Karpas-422 (cell line): ENCODE measurements around the genes TLX2 and HTRA2.

DNA sequence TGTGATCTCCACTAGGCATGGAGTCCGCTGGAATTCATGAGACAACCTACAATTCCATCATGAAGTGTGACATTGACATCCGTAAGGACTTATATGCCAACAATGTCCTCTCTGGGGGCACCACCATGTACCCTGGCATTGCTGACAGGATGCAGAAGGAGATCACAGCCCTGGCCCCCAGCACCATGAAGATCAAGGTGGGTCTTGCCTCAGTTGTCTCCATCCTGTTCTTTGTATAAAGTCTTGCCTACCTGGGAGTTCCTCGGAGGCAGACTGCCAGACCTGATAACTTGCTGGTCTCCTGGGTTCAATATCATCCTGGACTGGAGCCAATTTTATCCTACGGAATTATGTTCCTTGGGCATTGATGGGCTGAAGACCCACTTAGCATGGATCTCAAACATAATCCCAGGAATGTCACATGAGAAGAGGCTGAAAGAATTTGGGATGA lies 10.1 kb upstream of the DGUOK start:
- PRO-cap: no peak
- RAMPAGE, long total RNA: no peak

GRCh38 chr2:73920517-73920716 lies 6.3 kb upstream of the DGUOK start:
- PRO-cap: no peak
- RAMPAGE, long total RNA: no peak

DNA sequence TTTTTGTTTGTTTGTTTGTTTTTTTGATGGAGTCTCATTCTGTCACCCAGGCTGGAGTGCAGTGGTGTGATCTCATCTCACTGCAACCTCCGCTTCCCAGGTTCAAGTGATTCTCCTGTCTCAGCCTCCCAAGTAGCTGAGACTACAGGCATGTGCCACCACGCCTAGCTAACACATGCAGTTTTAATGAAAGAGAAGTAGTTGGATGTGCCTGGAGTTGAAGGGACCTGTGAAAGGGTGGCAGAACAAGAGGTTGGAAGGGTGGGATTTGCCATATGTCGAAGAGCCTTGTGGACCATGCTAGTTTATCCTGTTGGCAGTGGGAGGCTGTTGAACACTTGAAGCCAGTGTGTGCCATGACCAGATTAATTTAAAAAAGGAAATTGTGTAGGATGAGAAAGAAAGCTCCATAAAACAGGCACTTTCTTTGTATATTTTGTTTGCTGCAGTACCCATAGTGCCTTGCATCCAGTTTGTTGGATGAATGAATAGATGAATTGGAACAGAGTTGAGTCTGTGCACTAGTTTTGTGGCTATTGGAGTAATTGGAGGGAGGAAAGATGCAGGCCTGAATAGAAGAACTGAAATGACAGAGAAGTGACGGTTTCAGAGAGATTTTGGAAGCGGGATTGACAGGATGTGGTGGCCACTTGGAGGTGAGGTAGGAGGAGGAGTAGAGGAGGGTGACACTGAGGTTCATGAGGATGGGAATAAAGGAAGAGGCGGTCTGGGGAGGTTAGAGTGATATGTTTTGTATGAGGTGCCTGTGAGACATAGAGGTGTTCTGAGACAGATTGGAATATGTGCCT lies 4.8 kb downstream of the DGUOK start:
- PRO-cap: no peak
- RAMPAGE, long total RNA: no peak

DNA sequence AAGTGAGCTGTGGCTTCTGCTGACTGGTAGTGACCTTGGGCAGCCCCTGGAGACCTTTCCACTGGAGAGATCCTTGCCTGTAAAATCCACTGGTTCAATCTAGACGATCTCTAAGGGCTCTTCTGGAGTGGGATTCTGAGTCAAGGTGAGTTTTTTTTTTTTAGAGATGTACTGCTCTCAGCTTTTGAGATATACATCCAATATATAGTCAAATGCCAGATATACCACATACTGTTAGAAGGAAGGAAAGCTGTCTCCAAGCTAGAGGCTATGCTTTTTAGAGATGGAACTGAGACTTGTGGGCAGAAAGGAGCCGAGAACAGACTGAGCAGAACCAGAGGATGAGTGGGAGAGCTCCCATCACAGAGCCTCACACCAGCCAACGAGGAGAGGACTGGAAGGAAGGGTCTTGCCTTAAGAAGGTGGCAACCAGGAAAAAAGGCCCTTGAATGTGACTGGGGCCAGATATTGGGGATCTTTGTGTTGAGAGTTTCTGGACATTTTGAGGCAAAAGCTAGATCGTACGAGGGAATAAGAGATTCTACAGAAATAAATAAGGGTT lies 24.7 kb downstream of the DGUOK start:
- PRO-cap: no peak
- RAMPAGE, long total RNA: no peak

GRCh38 chr2:73985733-73986199 lies 1.1 kb downstream of the TET3 start:
- PRO-cap: no peak
- RAMPAGE, long total RNA: no peak

GRCh38 chr2:74100916-74102035 lies 46.4 kb downstream of the BOLA3 start:
- PRO-cap: no peak
- RAMPAGE, long total RNA: no peak

DNA sequence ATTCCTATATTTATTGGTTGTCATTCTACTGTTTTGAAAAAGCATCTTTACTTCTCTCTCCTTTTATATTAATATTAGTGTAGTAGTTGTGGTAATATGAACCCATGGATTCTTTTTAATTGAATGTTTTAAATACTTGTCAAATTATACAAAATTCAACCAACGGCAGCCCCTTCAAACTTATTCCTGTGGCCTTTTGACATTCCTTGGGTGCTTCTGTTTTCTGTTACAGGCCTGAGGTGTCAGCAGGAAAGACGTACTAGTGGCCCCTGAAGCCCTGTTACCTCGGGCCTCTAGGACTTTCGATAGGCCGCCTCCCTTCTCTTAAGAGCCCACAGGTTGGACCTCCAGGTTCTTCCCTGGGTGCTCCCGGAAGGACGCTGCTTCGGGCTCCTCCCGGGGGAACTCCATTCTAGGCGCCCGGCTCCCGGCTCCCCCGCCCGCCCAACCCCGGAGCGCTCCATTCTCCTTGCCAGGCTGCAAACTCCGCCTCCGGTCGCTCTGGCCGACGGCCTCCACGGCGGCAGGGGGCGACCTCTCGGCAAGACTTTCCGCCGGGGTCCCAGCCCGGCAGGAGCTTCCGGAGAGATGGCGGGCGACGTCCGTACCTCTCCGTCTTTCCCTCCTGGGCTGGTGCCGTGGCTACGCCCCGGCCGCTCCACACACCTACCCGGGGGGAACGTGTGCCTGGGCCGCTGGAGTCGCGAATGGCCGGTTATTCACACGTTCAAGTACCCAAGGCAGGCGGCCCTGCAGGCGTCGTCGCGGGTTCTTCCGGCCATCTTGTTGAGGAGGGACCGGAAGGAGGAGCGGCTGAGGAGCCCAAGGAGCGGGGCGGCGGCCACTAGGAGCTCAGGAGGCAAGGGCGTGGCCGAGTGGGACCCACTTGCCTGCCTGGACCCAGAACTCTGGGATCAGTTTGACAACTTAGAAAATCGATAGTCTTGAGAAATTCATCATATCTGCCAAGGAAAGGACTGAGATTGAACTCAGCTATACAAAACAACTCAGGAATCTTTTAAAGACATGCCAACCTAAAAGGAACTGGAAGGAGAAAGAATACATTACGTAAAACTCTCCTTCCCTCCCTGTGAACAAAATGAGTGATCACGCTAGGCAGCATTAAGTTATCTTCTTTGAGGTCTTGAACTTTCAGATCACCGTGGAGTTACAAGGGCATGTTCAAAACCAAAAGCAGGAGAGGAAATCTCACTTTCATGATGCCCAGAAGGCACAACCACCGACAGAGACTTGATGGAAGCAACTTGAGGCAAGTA lies 27.5 kb downstream of the BOLA3 start:
- PRO-cap: bidirectional peak, plus-strand start at position 547 of the sequence, minus-strand start at position 485 of the sequence
- RAMPAGE, long total RNA: no peak

DNA sequence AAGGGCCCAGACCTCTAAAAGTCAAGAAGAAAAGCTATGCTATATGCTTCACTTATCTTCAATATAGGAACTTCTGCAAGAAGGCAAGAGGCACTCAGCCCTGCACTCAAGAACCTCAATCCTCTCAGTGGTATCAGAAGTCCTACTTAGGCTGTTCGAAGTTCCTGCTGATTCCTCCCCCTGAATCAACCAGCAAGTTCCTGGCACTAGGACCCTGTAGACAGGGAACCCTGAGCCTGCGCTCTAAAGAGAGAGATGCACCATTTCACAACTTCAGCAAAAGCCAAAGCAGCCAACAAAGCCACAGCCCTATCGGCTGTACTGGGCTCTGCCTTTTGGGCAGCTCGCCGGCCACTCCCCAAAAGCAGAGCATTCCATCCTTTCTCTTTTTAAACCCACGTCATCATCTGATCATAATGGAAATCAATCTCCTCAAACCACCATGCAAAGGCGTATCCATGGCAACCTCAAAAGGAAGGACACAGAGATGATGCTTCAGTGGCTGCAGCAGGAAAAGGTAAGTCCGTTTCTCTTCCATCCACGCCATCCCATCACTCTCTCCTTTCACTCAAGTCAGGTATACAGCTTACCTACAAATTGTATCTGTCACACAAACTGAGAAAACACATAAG lies 5.2 kb upstream of the DCTN1 start:
- PRO-cap: no peak
- RAMPAGE, long total RNA: no peak

- PRO-cap: bidirectional peak, plus-strand start at chr2:74391739, minus-strand start at chr2:74391596; unidirectional peak, plus-strand start at chr2:74391739; unidirectional peak, minus-strand start at chr2:74391855; bidirectional peak, plus-strand start at chr2:74392236, minus-strand start at chr2:74392001
- RAMPAGE, long total RNA: start-site peak on the minus strand at chr2:74391818-74391873, 700 and 91 reads in 2 replicates
These were observed 11.4 kb upstream of the DCTN1 start for GRCh38 chr2:74391061-74392392.

GRCh38 chr2:74513847-74514761 lies at the start of gene TLX2:
Gene TLX2, plus strand, starts transcription at chr2:74514450.
- PRO-cap: no peak
- RAMPAGE, long total RNA: no peak

DNA sequence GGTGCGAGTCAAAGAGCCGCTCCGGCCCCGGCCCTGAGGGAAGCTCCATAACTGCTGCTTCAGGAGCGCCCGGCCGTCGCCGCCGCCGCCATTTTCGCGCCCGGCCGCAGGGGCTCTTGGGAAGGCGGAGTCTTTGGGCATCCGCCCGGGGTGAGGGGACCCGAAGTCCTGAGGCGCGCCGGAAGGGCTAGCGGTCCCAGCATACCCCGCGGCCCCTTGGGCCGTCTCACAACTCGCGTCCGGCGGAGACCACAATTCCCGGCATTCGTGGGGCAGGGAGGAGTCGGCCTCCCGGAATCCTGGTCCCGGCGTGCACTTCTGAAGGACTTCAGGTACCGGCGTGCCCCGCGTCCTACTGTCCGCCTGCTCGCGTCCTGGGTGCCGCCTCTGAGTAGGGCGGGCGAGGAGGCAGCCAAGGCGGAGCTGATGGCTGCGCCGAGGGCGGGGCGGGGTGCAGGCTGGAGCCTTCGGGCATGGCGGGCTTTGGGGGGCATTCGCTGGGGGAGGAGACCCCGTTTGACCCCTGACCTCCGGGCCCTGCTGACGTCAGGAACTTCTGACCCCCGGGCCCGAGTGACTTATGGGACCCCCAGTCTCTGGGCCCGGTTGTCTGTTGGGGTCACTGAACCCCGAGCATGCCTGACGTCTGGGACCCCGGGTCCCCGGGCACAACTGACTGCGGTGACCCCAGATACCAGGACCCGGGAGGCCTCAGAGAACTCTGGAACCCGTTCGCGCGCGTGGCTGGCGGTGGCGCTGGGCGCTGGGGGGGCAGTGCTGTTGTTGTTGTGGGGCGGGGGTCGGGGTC lies at the start of gene HTRA2:
Gene HTRA2, plus strand, starts transcription at position 353 of the 808 bp plus-strand sequence.
- PRO-cap: bidirectional peak, plus-strand start at position 390 of the sequence, minus-strand start at position 108 of the sequence
- RAMPAGE, long total RNA: start-site peak on the minus strand centred at position 103 of the sequence, 19 bp wide, 786 and 693 reads in 2 replicates

GRCh38 chr2:74530389-74531268 lies 896 bp downstream of the HTRA2 start:
- PRO-cap: bidirectional peak, plus-strand start at chr2:74530619, minus-strand start at chr2:74530517
- RAMPAGE, long total RNA: no peak

DNA sequence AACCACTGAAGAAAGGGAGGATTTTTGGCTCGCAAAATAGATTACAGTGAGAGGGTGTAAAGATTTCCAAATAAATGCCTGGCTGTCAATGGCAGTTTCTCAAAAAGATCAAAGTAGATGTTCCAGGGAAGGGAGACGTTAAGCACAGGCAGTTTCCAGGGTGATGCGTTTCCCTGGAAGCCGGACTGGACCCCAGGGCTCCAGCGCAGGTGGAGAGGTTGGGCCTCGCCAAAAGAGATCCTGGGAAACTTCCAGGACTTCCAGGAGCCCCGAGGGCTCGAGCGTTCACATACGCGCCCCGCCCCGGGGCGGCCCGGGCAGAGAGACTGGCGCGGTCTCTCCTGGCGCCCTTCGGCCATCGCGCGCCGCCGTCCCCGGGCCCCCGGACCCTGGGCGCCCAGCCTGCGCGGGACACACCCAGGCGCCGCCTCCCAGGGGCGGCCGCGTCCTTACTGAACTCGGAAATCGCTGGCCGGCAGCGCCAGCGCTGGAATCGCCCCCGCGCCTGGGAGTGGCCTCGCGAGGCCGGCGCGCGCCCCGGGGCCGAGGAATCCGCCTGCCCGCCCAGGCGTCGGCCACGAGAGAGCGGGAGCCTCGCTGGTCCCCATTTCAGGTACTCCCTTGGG lies 5.1 kb downstream of the LOXL3 start:
- PRO-cap: no peak
- RAMPAGE, long total RNA: no peak

- PRO-cap: no peak
- RAMPAGE, long total RNA: no peak
These were observed 230 bp downstream of the LOXL3 start for GRCh38 chr2:74553556-74553867.

DNA sequence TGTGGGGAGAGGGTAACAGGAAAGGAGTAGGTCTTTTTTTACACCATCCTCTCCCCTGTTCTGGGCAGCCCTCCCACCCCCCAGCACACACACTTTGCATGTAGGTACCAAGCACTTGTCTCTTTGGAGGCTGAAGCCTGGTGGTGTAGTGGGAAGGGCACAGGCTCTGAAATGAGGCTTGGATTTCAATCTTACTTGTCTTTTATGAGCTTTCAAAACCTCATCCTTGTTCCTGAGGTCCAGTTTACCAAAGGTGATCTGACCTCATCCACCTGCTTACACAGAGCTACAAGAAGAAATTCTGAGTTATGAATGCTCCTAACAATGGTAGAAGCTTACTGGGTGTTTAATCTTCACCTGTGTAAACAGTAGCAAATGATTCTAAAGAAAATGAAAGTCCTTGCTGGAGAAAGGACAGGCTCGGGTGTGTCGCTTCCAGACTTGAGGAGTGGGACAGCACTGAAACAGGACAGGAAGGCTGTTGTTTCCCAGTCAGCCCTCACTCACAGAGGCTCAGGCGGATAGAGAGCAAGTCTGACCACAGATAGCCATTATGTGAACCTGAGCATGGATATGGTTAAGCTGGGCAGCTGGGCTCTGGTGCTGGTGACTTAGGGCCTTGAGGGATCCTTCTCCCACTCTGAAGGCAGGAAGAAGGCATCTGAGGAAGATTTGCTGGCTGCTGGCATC lies 3.7 kb downstream of the DOK1 start:
- PRO-cap: no peak
- RAMPAGE, long total RNA: no peak

DNA sequence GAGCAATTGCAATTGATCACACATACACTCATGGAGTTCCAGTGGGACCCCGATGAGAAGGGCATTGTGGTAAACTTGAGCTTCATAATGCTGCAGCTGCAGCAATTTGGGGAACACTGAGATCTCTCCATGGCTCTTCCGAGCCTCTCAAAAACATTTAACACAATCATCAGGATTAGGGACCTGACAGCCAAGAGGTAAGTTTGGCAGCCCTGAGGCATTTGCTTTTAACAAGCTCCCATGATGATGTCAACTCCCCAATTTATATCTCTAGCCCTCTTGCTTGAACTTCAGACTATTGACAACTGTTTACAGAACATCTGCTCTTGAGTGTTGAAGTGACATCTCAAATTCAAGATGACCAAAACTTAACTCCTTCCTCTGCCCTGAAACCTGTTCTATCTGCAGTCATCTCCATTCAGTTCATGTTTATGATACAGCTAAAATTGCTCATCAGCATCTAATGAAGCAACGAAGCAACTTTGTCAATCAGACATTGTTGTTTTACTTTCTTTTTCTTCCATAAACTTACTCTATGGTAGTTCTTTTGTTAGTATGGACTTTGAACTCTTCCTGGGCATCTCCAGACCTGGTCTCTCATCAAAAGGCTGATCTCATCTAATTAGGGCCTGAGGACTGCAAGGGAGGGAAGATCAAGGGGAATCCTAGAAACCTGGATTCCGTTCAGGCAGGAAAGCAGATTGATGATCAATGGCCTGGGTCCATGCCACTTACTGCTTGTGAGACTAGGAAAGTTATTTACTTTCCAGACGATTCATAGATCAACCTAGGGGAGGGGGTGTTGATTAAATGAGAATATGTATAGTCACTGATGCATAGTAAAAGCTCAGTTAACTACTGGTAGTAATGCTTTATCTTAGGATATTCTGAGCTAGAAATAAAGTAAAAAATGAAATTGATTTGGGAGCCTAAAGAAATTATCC lies 48.2 kb downstream of the SEMA4F start:
- PRO-cap: no peak
- RAMPAGE, long total RNA: no peak

- PRO-cap: no peak
- RAMPAGE, long total RNA: no peak
These were observed 58.5 kb downstream of the SEMA4F start for GRCh38 chr2:74712175-74713237.

DNA sequence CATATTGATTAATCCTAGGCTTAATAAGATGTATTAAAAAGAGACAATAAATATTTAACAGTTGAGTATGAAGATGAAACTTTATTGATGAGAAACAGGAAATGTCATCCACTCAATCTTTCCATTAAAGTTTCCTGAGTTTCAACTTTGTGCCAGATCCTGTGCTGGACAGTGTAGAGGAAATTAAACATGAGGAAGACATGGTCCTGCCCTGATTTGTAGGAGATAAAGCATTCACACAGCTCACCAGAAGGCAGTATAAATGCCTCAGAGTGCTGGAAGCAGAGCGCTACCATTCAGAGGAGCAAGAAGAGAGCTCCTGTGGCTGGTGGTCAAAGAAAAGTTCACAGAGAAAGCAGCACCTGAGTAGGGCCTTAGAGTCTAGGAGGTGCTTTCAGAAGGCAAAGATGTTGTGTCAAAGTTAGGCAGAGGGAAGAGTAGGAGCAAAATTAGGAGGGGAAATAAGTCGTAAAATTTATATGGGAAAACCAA lies 63.1 kb downstream of the SEMA4F start:
- PRO-cap: no peak
- RAMPAGE, long total RNA: no peak

DNA sequence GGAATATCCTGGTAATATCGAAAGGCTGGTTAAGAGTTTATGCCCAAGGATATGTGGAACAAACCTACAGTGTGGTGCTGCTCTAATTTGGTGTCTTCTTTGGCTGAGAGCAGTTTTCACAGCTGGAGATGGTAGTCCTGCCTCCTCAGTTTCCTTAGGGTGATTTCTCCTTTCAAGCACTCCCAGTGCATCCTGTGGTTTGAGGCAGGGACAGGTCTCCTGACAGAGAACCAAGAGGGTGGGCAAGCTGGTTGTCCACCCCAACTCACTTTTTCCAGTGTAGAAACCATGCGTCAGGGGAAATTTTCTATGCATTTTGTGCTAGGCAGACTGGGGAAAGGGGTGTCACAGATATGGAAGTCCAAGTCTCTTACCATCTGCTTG lies 76.7 kb downstream of the SEMA4F start:
- PRO-cap: no peak
- RAMPAGE, long total RNA: no peak

DNA sequence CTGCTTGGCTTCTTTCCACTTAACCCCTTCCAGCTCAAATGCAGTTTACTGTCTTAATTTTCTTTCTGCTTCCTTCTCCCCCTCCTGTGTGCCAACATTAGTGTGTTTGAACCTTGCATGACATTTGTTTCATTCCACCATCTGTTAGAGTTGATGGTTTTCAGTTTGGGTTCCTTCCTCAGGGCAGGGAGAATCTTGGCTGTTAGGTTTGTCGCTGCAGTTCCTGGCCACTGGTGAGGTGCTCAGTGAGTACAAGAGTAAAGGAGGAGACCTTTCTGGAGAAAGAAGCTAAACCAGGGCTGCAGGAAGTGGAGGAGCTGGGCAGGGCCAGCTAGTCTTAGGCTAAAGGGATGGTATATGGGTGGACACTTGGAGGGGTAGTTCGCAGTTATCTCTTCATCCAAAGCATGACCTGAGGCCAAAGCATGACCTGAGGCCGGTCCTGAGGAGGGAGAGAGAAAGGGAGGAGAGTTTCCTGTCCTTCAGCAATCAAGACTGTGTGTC lies 4.1 kb downstream of the HK2 start:
- PRO-cap: no peak
- RAMPAGE, long total RNA: no peak